ENCODE measurements around a stretch of chr3.

GRCh38 chr3:63990395-63990977 lies 32.8 kb downstream of the PSMD6 start:
- PRO-cap, result no peak

DNA sequence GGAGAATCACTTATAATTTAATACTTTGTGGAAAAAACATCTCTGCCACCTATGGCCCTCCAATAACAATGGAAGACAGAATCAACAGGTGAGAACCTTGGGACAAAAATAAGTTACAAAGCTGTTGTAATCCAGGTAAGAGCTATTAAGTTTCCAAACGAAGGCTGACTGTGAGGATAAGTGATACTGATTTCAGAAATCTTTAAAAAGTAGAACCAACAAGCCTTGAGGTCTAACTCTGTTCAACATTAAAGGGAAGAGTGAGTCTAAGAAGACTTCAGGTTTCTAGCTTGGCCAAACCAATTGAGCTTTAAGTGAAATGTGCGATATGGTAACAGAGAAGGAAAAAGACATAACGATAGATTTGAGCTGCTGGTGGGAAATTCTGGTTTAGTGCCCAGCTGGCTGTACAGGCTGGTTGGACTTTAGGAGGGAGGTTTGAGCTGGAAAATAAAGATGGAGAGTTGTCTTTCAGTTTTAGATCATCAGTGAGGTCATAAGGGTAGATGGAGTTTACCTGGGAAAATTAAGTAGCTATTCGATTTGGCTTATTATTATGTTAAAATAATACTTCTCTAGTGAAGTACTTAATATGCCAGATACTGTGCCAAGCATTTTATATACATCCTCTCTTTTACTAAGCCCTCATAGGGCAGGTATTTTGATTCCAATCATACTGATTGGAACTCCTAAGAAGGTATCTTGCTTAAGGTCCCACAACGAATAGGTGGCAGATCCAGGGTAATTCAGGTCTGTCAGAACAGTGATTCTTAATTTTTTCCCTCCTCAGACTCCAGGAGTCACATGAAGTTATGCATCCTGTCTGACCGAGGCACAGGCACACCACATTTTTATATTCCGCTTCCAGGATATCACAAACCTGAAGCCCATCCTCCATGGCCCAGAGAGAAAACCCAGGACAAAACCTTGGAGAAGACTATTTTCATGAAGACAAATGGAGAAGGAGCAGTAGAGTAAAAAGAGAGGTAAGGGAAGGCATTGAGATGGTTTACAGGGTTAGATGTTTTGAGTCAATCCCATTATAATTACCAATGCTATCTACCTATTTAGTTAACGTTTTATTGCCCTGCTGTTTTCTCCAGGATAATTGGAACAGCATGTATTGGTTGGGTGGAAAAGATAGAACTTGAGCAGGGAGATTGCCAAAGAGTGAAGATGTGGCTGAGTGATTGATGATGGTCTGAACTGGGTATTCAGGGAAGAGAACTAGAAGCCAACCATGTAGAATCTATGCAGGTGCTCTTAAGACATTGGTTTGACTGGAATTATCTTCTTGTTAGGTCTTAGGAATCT lies 17.8 kb downstream of the PSMD6 start:
- PRO-cap, result no peak

DNA sequence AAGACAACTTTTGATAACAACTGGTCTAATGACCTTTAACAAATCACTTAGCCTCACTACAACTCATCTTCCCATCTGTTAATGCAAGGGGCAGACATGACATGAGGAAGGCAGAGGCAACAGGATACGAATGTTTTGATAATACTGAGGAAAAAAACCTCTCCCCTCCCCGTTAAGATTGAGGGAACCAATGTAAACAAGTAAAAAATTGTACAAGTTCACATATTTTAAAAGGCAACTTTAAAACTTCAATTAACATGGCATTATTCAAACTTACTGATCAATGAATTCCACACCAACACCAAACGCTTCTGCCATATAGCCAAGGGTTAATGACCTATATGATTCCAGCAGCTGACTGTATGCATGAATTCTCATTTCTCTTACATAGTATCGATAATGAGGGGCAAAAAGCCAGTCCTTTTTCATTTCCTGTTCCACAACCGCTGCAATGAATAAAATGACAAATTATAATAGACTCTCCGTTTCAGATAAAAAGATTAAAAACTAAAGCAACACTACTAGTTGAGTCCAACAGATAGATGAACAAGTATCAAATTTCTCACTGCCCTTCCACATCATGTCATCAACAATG lies 10.0 kb downstream of the PSMD6 start:
- PRO-cap, result no peak

GRCh38 chr3:64018161-64019227 lies 4.8 kb downstream of the PSMD6 start:
- PRO-cap, result no peak

DNA sequence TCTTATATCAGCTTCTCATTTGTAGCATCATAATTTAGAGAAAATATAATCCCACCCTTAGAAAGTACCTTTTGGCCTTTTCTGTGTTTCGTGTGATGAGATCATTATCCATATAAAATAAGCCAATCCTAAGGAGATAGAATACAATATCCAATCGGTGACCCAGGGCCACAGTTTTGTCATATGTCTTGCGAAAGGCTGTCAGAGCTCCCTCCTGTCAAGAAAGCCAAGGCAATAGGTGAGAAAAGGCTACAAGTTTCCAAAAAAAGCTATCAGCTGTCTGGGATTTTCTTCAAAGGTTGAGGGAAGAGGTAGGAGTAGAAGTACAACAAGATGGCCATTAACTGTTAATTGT lies 4.1 kb downstream of the PSMD6 start:
- PRO-cap, result no peak

GRCh38 chr3:64260448-64261106 lies 35.3 kb upstream of the PRICKLE2 start:
- PRO-cap, result no peak

GRCh38 chr3:64341083-64341523 lies 115.8 kb upstream of the PRICKLE2 start:
- PRO-cap, result no peak

DNA sequence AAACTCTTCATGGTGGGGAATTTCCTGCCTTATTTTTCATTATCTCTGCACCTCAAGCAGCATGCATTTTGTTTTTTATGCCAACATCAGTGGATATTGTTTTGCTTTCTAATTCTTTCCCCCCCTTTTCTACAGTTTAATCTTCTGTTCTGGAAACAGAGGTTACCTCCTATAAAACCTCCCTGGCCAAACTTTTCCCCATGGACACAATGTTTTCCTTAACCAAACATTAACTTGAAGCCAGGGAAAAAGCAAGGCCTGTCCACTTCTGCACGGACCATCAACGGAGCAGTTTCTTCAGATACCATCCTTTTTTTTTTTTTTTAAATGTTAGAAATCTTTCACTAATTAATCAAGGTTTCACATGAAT lies 127.1 kb downstream of the ADAMTS9 start:
- PRO-cap, result no peak

DNA sequence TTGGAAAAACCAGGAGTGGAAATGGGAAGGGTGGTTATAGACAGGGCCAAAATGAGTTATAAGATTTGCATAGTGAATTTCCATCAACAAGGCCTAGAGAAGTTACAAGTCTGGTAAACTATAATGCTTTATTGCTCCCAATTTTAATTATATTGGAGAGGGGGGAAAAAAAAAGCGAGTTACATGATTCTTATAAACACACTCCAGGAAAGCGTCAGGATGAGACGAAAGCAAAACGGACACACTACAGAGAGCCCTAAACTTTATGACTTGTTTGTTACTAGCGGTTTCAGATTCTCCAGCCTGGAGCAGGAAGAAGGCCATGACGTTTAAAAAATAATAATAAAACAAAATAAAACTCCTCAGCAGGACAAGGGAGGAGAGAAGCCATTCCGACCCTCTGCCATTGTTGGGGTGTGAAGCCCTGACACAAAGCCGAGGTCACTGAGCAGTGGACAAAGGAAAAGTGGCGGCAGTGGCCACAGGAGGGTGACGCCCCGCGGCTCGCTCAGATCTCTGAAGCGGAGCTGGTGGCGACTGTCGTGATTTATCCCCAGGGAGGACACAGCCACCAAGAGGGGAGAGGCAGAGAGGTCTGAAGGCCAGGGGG lies 45.4 kb downstream of the ADAMTS9 start:
- PRO-cap, result no peak

DNA sequence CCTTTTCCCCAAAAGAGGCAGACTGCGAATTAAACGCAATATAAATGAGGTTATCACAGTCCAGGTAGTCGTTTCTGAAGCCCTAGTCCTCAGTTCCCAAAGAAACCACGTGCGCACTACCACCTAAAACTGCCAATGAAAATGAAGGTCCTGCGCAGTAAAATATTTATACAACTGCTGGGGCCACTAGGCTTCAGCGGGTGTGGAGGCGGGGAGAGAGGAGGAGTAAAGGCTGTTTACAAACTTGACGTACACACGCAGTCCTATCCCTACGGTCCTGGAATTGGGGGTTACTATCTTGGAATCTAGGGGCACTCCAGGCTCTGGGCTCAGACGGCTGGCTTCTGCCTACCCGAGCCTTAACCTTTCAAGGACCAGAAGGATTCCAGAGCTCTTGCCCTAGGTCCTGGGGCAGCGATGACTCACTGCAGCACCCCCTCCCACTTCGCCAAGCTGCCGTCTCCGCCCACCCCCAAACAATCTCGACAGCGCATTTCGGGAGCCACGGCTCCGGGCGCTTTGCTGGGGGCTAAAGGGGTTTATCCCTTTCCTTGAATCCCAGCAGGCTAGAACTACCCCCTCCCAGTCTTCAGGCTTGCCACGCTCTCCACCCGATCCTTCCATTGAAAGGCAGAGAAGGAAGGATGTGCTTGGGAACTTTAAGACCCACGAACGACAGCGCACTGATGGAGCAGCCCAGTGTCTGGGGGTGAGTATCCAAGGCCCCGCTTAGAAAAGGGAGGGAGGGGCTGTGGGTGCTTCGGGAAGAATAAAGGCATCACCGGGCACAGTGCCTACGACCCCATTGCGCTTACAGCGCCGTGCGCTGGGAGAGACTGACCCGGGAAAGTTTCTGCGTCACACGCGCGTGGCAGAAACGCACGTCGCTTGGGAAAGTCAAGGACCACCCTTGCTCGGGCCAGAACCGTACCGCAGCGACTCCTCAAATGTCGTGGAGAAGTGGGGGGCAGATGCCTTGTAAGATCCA lies 2.9 kb downstream of the ADAMTS9 start:
- PRO-cap, result bidirectional peak, plus-strand start at position 293 of the sequence, minus-strand start at position 137 of the sequence; bidirectional peak, plus-strand start at position 485 of the sequence, minus-strand start at position 369 of the sequence; bidirectional peak, plus-strand start at position 946 of the sequence, minus-strand start at position 853 of the sequence

GRCh38 chr3:65420050-65420938 lies 618.4 kb downstream of the MAGI1 start:
- PRO-cap, result no peak

GRCh38 chr3:65597763-65598594 lies 440.7 kb downstream of the MAGI1 start:
- PRO-cap, result no peak

GRCh38 chr3:65928027-65928379 lies 110.7 kb downstream of the MAGI1 start:
- PRO-cap, result no peak

- PRO-cap, result no peak
These were observed 74.2 kb downstream of the MAGI1 start for GRCh38 chr3:65964161-65965322.

DNA sequence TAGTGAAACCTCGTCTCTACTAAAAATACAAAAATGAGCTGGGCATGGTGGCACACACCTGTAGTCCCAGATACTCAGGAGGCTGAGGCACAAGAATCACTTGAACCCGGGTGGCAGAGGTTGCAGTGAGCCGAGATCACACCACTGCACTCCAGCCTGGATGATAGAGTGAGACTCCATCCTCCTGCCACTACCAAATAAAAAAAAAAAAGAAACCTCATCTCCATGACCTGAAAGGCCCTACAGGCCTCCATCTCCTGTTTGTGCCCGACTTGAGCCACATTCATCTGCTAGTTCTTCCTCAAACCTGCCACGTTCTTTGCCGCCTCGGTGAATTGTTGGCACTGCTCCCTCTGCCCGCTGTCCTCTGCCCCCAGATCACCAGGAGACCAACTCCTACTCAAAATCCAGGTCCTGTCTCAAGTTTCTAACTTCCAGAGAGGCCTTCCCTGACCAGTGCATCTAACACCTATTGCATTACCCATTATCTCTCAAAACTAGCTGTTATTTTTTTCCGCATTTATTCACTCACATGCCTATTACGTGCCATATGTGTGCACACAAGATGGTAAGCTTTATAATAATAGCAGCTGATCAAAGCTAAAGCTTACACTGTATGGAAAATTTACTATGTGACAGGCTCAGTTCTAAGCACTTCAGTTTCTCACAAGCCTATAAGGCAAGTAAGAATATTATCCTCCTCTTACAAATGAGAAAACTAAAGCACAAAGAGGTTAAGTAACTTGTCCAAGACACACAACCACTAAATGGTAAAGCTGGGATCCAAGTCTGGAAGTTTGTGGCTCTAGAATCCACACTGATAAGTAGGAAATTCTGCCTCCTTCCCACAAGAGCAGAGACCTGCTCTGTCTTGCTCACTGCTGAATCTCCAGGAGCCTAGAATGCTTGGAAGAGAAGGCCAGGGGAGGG lies 60.9 kb downstream of the MAGI1 start:
- PRO-cap, result no peak

GRCh38 chr3:66002453-66002770 lies 36.3 kb downstream of the MAGI1 start:
- PRO-cap, result no peak

DNA sequence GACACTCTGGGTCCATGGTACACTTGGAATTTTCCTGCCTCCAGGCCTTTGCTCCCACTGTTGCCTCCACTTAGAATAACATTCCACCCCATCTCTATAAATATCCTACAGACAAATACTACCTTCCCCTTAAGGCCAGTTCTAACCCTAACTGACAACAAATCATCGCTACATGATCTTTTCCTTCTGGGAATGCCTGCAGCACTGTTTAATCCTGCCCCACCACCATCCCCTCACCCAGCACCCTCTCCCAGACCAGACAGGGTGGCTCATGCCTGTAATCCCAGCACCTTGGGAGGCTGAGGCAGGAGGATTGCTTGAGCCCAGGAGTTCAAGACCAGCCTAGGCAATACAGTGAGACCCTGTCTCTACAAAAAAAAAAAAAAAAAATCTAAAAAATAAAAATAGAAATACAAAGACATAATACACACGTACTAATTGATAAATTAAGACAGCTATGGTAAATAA lies 23.9 kb downstream of the MAGI1 start:
- PRO-cap, result no peak

- PRO-cap, result no peak
These were observed 25.4 kb upstream of the SLC25A26 start for GRCh38 chr3:66195297-66195824.

DNA sequence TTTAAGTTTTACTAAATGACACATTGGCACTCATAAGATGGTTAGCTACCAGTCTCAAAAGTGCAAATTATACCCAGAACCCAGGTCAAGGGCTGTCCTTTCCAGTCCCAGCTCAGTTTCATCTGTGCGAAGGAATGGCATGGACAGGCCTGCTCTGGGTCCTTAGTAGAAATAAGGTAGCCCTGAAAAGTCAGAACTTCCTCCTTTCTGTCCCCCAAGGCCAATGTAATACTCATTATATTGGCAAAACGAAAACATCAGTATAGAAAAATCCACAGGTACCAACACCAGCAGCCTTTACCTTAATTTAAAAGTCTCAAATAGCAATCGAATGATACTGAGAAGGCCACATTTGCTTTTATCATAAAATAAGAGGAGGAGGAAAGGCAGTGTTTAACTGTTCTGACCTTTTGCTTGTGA lies 121.7 kb downstream of the LRIG1 start:
- PRO-cap, result no peak

DNA sequence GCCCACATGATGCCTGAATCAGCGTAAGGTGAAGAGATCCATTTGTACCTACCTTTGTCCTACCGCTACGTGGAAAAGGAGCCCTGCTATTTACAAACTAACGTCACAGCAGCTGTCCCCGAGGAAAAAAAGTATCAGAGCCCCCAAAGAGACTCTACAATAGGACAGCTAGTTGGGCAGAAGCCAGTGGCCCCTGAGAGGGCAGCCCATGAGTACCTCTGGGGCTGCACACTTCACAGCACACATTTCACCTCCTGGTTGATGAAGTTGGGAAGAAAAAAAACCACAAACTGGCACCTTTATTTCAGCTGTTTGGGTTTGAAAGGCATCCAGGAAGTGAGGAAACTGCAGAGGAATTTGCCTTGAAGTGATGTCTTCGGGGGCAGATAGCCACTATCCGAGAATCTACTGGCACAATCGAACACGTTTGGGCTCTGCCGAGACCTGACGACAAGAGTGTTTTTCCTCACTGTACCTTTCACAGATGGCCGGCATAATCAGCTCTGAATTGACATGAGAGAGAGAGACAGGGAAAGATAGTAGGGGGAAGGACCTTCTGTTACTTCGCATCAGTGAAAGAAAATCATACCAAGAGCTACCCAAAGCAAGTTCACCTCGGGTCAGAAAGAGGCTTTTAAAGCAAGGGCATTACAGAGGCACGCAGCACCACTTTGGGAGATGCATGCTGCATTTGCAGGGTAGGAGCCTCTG lies 59.7 kb downstream of the LRIG1 start:
- PRO-cap, result no peak

Data from trachea (tissue), 1 donor.